Measurements from ENCODE around the genes RASGRF1, MINAR1 and IL16.

GRCh38 chr15:78882908-78883346, 10.2 kb downstream of the MORF4L1 start:
- CAGE, long polyA plus RNA: no peak
- RRBS: no CpG with 5 or more reads among the region's 7 CpGs

- CAGE, long polyA plus RNA: no peak
- RRBS: no CpG with 5 or more reads among the region's 9 CpGs
Observed at GRCh38 chr15:78950255-78950734, 5.4 kb upstream of the CTSH start.

DNA sequence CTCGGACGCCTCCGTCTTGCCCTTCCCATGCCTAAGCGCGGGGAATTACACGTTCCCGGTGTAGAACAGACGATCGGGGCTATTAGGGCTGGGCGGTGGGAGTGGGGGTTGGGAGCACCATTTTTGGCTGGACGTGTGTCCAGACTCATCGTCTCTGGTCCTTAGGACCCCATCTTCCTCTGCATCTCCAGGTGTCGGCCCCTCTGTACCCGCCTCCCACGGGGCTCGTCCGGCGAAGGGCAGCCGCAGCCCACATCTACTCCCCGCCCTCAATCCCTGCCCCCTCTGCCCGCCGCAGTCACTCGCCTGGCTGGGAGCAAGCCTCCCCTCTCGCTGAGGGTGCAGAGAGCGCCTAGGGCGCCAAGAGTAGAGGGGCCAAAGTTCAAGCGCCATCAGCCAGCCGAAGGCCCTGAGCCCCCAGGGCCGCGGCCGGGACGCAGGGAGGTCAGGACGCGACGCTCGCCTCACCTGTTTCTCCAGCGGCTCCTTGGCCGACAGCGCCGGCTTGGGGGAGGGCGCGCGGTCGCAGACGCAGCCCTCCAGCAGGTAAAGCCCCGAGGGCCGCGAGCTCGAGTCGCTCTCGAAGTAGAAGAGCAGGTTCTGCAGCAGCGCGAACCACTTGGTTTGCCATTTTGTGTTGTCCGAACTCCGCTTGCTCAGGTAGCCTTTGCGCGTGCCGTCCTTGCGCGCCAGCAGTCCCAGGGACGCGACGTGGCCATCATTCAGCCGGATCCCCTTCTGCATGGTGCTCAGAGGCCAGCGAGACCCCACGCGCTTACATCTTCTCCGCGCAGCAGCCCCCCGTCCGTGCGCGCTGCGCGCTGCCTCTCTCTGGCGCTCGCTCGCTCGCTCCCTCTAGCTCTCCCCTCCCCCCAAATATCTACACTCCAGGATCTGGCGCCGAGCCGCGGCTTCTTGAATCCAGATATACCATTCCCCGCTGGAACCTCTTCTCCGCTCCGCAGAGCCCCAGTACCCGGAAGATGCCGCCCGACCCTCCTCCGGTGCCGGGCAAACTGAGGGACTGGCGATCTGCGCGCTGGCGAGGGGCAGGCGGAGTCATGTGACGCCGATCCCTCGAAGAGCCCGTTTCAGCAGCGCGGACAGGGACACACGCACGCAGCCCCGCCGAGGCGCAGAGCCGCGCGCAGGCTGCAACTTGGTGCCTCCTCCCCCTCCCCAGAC, at the start of gene RASGRF1:
Gene RASGRF1 (minus strand): TSS at position 1,026 of the 1,185 bp plus-strand sequence.
- CAGE, long polyA plus RNA: no peak
- RRBS: 1% methylated on average over 10 of the region's 110 CpGs

GRCh38 chr15:79432225-79433023, at the start of gene MINAR1:
MINAR1 (plus strand) TSS chr15:79432336.
- CAGE, long polyA plus RNA: no peak
- RRBS: 2% methylated on average over 24 of the region's 84 CpGs

GRCh38 chr15:79656026-79656425, 223.9 kb downstream of the MINAR1 start:
- CAGE, long polyA plus RNA: no peak
- RRBS: no CpG with 5 or more reads among the region's 1 CpG

DNA sequence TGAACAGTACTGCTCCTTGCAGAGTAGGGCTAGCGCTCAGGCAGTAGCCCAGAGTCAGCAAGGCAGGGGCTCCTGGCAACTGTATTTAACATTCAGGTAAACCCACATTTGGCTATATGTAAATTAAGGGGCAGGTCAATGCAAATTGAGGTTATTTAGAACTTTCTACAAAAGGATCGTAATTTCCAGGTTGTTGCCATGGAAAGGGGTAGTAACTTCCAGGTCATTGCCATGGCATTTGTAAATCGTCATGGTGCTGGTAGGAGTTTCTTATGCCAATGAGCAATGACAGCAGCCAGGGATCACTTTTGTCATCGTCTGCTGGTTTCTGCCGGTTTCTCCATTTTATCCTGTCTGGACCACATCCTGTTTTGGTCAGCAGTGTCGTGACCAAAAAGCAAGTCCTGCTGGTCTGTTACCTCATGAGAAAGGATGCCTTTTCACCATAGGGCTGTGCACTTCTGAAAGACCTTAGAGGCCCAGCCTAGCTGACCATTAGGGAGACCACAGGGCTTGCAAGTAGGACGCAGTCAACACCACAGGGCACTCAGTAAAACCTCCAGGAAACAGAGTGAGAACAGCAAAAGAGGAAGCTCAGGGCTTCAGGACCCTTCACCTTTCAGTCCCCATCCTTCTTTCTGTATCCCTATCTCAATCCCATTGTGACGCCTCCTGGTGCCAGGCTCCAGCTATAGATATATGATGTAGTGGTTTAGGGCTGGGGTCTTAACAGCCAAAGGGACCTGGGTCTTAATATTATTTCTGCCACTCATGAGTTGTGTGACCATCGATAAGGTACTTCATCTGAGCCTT, 24.1 kb downstream of the MTHFS start:
- CAGE, long polyA plus RNA: no peak
- RRBS: no CpG with 5 or more reads among the region's 9 CpGs

DNA sequence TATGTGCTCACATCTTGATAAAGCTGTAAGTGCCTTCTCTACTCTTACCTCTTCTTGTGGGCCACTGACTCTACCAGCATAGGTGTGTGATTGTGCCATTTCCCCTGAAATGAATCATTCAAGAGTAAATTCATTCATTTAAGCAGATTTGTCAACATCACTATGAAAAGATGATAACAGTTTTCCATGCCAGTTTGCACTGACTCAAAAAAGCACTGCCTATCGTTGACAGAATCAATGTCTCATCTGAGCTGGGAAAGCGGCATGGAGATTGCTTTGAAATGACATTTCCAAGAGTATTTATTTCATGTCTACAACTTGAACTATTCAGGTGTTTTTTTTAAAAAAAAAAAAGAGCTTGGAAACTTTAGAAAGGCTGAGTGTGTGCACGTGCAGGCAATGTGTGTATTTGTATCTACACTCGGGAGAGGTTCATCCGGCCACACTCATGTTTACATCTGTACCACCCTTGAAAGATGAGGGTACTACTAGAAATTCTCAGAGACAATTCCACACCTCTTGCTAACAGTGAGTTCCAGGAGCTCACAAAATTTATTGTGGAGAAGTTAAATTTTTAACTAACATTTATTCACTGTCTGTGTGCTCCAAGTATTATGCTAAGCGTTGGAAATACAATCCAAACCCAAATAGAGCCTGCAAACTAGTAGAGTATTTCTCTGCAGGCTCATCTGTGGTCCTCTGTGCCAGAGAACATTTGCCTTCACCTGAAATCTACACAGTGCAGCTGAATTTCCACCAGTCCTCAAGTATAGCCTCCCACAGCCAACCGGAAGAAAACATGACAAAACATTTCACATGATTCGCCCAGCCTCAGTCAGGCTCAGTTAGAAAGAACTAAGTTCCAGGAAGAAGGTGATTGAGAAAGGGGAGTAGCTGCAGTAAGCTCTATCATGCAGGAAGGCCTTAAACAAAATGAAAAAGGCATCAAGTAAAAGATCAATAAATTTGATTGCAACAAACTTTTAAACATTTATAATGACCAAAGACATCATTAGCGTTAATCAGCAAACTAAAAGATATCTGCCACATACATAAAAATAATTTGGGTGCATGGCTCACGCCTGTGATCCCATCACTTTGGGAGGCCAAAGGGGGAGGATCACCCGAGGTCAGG, 3.0 kb downstream of the BCL2A1 start:
- CAGE, long polyA plus RNA: no peak
- RRBS: no CpG with 5 or more reads among the region's 11 CpGs

GRCh38 chr15:79970076-79970659, 828 bp downstream of the BCL2A1 start:
- CAGE, long polyA plus RNA: no peak
- RRBS: no CpG with 5 or more reads among the region's 2 CpGs

DNA sequence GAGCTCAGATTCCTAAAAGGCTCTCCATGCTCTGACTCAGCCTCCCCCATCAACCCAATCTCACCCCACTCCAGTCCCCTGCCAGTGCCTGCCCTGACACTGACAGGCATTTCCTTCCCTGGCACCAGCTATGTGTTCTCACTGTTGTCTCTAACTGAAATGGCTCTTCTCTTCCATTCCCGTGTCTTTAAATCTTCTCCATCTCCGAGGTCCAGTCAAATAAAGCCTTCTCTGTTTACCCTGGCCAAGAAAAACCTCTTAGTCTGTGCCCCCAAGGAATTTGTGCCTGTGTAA, 7.4 kb upstream of the BCL2A1 start:
- CAGE, long polyA plus RNA: no peak
- RRBS: no CpG with 5 or more reads among the region's 2 CpGs

GRCh38 chr15:79989498-79990189, 18.6 kb upstream of the BCL2A1 start:
- CAGE, long polyA plus RNA: no peak
- RRBS: no CpG with 5 or more reads among the region's 6 CpGs

- CAGE, long polyA plus RNA: no peak
- RRBS: no CpG with 5 or more reads among the region's 3 CpGs
Observed at GRCh38 chr15:80242666-80243395, 9.2 kb downstream of the CTXND1 start.

DNA sequence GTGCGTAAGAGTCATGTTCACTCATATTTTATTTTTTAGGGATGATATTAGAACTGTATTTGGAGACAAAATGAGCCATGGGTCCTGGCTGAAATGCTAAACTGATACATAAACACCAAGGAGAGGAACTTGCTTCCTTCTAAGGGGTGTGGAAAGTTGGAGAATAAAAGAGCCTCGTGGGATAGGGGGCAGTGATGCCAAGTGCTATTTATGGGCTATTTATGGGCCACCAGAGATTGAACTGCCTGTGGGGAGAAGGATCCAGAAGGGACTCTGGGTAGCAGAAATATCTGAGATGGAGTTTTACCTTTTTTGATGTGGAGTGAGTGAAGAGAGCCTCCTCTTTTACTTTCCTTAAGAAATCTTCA, 1.8 kb upstream of the ARNT2 start:
- CAGE, long polyA plus RNA: no peak
- RRBS: no CpG with 5 or more reads among the region's 2 CpGs

GRCh38 chr15:80436527-80436982, 32.4 kb downstream of the ARNT2 start:
- CAGE, long polyA plus RNA: no peak
- RRBS: no CpG with 5 or more reads among the region's 7 CpGs

DNA sequence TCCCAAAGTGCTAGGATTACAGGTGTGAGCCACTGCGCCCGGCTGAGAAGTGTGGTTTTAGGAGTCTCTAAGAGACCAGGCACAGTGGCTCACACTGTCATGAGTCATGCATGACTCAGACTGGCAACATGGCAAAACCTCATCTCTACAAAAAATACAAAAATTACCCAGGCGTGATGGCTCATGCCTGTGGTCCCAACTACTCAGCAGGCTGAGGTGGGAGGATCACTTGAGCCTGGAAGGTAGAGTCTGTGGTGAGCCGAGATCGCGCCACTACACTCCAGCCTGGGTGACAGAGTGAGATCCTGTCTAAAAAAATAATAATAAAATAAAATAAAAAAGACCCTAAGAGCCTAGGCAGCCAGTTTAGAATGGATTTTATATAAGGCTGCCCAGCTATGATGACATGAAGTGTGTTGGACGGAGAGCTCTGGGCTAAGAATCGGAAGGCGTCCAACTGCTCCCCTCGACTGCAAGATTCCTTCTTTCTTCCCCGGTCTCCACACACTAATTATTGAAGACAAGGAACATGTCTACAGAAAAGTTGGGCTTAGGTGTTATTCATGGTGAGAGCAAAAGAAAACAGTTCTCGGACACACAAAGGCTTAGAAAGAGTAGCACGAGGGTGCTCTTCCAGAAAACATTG, 33.6 kb downstream of the MESD start:
- CAGE, long polyA plus RNA: no peak
- RRBS: no CpG with 5 or more reads among the region's 13 CpGs

DNA sequence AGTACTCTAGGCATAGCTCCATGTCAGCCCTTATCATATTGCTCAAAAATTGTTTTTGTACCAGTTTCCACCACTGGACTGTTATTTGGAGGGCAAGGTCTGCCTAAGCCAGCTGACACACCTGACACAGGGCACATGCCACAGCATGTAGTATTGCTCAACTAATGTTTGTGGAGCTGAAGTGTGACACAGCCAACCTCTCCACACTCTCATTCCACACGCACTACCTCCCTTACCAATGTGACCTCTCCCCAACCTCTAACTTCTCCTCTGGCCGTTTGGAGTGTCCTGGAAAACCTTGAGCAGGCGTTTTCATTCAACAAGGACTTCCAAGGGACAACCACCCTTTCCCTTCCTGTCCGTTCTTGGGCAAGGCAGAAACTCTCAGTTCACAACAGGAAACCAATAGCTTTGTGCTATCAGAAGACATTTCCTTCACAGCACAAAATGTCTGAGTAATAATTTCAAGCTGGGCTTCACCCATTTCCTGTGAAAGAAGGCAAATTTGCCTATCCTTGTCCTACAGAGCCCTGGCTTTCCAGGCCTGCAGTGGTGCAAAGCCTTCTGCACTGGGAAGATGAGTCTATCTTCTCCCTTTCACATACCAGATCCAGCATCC, 38.4 kb downstream of the TLNRD1 start:
- CAGE, long polyA plus RNA: no peak
- RRBS: no CpG with 5 or more reads among the region's 4 CpGs

GRCh38 chr15:81196194-81197214, at the start of gene IL16:
IL16 (plus strand) TSS chr15:81196879.
- CAGE, long polyA plus RNA: no peak
- RRBS: 79% methylated on average over 4 of the region's 22 CpGs

DNA sequence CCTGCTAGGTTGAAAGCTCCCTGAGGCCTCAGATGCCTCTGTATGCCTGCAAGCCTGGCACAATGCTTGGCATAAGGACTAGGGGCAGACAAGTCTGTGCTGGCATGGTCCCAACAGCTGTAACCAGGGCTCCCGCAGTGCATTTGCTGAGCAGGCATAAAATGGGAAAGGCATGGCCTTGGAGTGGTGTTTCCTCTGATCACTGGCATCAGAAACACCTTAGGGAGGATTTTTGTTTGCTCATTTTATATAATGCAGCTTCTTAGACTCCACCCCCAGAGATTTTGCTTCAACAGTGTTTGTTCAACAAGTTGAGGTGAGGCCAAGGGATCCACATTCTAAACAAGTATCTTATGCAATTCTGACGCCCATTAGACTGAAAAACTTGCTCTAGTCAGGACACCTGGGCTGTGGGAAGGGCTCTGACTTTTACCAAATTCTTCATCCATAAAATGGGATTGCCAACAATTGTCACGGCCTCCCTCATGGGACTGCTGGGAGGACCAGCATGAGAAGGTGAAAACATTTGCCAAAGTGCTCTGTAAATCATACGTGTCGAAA, 43.1 kb downstream of the STARD5 start:
- CAGE, long polyA plus RNA: no peak
- RRBS: no CpG with 5 or more reads among the region's 5 CpGs

- CAGE, long polyA plus RNA: no peak
- RRBS: no CpG with 5 or more reads among the region's 3 CpGs
Observed at GRCh38 chr15:81291584-81292163, 32.3 kb downstream of the STARD5 start.

DNA sequence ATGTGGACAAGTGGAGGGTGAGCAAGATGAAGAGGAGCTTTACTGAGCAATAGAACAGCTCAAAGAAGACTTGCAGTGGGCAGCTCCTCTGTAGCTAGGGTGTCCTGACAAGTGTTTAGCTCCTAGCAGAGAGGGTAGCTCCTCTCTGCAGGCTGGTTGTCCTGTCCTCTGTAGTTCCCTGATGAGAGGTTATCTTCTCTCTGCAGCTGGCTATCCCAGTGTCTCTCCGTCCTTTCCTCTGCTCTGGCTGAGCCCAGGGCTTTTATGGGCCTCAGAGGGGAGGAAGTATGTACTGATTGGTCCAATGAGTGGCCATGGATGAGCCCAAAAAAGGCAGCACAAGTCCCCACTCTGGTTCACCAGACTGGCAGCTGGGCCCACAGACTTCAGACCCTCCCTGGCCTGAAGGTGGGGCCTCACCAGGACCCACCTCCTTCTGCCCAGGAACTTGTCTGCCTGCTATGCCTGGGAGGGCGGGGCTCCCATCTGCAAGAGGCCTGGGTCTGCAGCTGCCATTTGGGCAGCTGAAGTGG, 27.1 kb upstream of the MEX3B start:
- CAGE, long polyA plus RNA: no peak
- RRBS: no CpG with 5 or more reads among the region's 2 CpGs

DNA sequence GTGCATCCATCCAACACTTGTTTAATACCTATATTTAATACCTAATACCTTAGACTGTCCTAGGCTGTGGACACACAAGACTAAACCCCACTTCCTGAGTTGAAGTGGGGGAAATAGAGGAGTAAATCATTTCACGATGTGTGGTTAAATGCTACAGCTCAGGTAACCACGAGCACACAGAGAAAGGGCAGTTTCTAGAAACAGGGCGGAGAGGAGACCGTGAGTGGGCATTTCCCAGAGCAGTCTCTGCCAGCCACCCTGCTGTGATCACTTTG, 5.3 kb upstream of the GOLGA6L10 start:
- CAGE, long polyA plus RNA: no peak
- RRBS: no CpG with 5 or more reads among the region's 4 CpGs